Iris pigment epithelial cell (primary cell): ENCODE data around the gene PLSCR2.

- RRBS: no CpG with 5 or more reads among the region's 4 CpGs
These were observed 206.9 kb downstream of the CHST2 start for GRCh38 chr3:143326314-143327079.

DNA sequence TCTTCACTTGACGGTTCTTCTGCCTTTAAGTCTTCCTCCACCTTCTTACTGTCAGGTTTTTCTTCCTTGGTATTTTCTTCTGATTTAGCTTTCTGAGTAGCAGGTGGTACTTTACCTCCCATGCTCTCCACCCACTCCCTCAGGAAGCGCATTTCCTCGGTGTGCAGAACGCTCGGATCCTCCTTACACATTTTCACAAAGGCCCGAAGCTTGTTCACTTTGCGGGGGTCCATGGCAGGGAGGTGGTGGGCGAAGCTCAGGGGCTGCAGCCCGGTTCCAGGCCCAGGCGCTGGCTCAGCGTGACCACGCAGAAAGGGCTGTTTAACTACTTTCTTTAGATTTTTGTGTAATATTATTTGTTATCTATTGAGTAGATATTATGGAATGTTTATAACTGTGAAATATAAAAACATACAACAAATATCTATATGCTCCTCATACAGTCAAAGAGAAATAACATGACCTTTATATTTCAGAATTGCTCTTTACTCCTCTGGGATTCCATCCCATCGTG is 330.2 kb downstream of the SLC9A9 start:
- RRBS: no CpG with 5 or more reads among the region's 13 CpGs

- RRBS: no CpG with 5 or more reads among the region's 14 CpGs
These were observed 594 bp downstream of the SLC9A9 start for GRCh38 chr3:143847622-143848125.

DNA sequence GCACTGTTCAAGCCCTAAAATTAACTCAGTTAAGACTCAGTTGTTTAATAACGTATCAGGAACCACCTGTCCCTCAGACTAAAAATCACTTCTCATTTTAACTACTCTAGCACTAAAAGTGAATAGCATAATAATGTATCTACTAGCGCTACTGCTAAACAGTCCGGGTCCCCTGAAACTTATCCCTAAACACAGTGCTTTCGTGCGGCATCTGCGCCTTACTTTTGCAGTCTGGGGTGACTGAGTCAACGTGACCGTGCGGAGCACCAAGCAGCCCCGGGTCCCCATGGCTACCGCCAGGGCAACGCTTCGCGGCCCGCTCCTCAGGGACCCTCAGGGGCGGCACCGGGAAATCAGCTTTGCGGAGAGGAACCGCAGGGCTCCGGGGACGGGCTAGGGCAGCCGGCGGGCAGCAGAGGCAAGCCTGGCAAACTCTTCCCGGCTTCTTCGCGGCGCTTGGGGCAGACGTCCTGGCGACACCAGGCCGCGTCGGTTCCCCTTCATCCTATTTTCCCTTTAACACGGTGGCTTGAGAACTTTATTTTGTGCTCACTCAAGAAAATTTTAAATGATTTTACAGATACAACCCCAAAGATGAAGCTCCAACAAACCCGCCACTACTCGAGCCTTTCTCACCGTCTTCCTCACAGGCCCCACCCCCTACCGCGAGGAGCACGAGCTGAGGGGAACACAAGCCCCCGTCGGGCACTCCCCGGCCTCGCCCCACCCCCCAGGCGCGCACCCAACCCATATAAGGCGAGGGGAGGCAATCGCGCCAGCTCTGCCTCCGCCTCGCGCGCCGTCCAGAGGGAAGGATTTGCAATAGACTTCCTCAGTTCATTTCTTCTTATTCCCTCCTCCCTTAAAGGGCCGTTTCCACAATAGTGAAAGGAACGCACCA is 682 bp upstream of the DIPK2A start:
- RRBS: under 1% methylated on average over 13 of the region's 55 CpGs

- RRBS: no CpG with 5 or more reads among the region's 88 CpGs
These were observed 827 bp downstream of the DIPK2A start for GRCh38 chr3:143972285-143973014.

GRCh38 chr3:145436312-145436793 is 724.6 kb downstream of the PLOD2 start:
- RRBS: no CpG with 5 or more reads among the region's 2 CpGs

DNA sequence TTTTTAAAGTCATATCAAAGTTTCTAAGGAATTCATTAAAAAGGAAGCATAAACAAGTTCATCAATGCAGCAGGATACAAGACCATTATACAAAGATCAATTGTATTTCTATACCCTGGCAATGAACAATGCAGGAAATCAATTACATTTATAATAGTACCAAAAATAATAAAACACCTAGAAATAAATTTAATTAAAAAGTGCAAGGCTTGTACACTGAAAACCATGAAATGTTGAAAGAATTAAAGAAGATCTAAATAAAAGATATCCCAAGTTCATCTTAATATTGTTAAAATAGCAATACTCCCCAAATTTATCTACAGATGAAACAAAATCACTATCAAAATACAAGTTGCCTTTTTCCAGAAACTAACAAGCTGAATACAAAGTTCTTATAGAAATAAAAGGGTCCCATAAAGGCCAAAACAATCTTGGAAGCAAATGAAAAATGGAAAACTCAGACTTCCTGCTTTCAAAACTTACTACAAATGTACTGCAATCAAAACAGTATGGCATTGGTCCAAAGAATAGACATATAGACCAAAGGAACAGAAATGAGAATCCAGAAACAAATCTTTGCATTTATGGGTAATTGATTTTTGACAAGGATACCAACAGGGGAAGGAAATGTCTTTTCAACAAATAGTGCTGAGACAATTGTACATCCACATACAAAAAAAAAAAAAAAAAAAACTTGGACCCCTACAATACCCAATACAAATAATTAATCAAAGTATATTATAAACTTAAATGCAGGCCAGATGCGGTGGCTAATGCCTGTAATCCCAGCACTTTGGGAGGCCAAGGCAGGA is 11.9 kb downstream of the PLSCR4 start:
- RRBS: no CpG with 5 or more reads among the region's 1 CpG

- RRBS: no CpG with 5 or more reads among the region's 1 CpG
These were observed 63.0 kb upstream of the PLSCR4 start for GRCh38 chr3:146313782-146314353.

- RRBS: 3% methylated on average over 5 of the region's 65 CpGs
These were observed at the start of gene PLSCR2 for GRCh38 chr3:146469009-146470314. PLSCR2 (minus strand) TSS chr3:146469561.

DNA sequence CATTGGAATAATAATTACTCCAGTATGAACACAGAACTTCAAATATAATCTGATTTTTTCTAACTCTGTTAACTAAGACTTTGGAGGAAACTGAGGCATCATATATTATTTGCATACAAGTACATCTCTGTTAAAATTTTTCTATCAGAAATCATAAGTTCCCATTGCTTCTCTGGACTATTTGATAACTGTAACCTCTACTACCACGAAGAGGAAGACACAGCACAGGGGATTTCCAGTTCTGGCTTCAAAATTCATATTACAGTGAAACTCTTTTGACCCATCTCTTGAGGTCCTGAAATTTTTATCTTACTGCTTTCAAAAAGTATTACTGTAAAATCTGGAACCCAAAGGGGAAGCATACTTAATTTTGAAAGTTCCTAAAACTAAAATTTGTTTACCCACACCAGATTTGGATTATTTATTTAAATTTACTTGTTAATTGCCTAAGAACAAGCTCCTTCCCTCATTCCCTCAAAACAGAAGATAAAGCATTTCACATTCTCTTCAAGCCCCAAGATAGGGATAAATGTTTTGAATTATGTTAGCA is 4.1 kb downstream of the PLSCR1 start:
- RRBS: no CpG with 5 or more reads among the region's 1 CpG

GRCh38 chr3:147393129-147394179 is 12.9 kb downstream of the ZIC4 start:
- RRBS: 7% methylated on average over 40 of the region's 66 CpGs

- RRBS: no CpG with 5 or more reads among the region's 4 CpGs
These were observed 7.2 kb downstream of the ZIC4 start for GRCh38 chr3:147398981-147399664.

- RRBS: no CpG with 5 or more reads among the region's 37 CpGs
These were observed 4.1 kb downstream of the ZIC1 start for GRCh38 chr3:147413020-147413825.

GRCh38 chr3:147423213-147423538 is 14.0 kb downstream of the ZIC1 start:
- RRBS: no CpG with 5 or more reads among the region's 20 CpGs

GRCh38 chr3:148157064-148157435 is 540.7 kb upstream of the AGTR1 start:
- RRBS: no CpG with 5 or more reads among the region's 6 CpGs

DNA sequence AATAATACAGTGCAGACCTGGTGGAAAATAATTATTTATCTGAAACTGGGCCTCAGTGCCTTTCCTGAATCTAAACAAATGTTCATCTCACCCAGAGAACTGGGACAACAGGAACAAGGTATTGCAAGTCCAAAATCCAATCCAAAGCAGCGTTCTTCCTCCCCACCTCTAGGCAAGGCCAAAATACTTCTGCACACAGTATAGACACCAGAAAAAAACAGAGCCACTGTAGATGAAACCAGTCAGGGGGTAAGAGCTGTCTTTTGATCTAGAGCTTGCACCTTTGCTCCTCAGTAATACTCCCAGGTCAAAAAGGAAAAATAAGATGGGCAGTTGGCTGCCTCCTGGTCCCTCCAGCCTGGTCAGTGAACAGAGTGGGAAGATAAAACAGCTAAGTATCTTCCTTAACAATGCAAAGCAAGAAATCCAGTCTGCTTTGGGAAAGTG is 14.6 kb downstream of the AGTR1 start:
- RRBS: no CpG with 5 or more reads among the region's 1 CpG

GRCh38 chr3:148946890-148947496 is 44.3 kb upstream of the GYG1 start:
- RRBS: no CpG with 5 or more reads among the region's 24 CpGs

DNA sequence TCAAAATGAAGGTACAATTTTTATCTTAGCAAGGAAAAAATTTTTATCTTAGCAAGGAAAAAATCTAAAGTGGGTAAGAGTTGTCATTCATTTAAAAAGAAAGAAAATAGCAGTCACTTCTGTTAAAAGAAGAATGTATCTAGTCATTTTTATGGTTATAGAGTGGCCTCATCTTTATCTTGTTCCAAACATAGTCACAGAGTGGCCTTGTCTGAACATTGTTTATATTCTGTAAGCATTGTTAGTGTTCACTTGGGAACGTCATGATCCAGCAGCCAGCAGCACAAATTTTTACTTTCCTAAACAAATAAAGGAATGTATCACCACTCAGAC is 39.8 kb upstream of the GYG1 start:
- RRBS: no CpG with 5 or more reads among the region's 1 CpG

DNA sequence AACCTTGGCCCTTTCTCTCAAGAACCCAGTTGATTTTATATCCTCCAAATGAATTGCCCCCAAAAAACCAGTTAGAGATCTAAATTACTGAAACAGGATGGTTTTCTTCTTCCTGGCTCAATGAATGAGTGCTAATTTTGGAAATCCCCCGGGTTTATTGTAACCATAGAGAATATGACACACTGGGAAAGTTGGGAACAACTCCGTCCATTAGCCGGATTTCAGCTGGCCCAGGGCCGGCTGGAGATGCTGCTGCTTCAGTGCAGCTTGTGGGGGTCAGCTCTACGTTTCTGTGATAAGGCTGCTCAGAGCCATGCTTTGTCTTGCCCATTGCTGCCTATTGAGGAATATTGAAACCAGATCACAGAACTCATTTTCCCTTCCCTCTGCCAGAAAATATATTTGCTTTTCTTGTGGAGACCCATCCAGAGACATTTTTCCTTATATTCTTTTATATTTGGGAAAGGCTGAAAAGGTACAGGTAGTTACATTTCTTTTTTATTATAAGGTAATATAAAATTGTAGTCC is 20.4 kb downstream of the GYG1 start:
- RRBS: 94% methylated on average over 2 of the region's 5 CpGs

DNA sequence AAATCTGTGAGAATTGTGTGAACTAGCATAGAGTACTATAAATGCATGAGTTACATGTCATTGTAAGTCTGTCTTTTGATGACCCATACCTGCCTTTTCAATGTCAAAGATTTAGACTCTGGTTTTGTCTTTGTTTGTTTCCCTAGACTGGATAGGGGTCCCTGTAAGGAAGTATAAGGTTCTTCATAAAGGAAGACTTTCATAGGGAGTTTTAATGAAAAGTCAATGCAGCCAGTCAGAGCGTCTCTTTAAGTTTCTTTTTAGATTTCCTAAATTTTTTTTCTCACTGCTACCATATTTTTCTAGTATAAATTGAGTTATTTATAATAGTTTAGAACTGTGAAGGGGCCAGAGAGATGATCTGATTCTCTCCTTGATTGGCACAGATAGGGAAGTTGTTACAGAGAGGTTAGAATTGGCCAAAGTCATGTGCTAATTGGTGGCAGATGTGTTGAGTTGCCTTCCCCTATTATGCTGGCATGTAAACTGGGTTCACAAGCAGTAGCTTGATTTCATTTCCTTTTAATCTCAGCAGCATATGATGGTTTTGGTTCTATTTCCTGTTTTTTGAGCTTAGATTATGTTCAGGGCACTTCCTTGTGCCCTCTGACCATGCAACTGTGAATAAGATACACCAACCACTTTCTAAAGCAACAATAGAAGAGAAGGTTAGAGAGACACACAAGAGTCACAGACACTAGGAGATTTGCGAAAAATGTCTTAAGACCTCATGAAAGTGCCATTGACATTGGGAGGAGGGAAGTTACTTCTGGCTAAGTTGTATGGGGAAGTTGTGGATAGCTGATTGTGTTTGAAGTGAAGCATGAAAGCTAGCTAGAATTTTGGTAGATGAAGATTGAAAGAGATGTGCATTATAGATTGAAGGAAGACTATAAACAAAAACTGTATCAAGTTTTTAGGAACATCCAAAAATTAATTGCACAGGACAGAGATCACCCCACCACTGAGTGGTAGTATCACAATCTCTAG is 16.5 kb downstream of the HPS3 start:
- RRBS: no CpG with 5 or more reads among the region's 2 CpGs